Diencephalon (tissue), 2 donors: ENCODE results near the genes FRAT2, UBTD1 and PI4K2A.

- RAMPAGE, long total RNA = no peak
Observed at GRCh38 chr10:97321798-97322463, 2.9 kb downstream of the FRAT1 start.

- RAMPAGE, long total RNA = no peak
Observed at GRCh38 chr10:97332902-97334099, 1.2 kb downstream of the FRAT2 start.

GRCh38 chr10:97334364-97335419 is at the start of gene FRAT2:
TSS of gene FRAT2 (minus strand) at chr10:97334729.
- RAMPAGE, long total RNA = no peak

GRCh38 chr10:97369274-97369744 is 31.8 kb downstream of the RRP12 start:
- RAMPAGE, long total RNA = no peak

DNA sequence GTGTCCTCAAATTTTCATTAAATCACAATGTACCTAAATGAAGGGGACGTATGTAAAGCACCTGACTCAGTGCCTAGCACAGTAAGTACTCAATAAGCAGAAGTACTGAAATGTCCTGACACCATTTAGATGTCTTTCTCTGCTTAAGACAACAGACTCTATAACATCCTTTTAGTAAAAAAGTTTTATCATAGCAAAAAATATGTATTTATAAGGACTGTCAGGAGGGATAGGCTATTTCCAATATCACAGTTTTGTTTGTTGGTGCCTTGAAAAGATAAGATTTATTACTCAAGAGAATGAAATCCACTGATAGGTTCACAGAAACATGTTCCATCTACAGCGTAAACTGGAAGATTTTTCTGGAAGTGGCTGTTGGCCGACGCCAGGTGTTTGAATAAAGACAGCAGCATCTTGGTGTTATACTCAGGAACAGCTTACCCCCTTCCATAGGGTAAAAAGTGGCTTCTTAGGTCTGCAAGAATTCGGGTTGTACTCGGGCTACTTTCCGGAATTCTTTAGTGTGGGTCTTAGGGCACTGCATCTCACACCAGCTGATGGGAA is 9.7 kb downstream of the EXOSC1 start:
- RAMPAGE, long total RNA = no peak

DNA sequence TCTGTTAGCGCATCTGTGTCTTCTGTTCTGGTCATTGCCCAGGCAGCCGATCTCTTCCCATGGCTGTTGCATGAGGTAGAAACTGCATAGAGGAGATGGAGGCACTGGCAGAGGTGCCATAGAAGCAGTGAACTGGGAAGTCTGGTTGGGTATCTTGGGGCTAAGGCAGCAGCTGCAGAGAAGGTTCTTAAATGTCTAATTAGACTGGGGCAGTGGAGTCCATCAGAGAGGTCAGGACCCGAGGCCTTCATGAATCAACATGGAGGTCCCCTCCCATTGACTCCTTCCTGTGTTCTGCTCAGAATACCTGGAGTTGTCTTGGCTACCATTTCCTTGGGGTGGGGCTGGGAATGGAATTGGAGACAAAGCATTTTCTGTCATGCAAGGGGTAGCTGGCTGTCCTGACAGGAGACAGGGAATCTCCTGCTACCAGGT is 4.6 kb downstream of the ZDHHC16 start:
- RAMPAGE, long total RNA = no peak

DNA sequence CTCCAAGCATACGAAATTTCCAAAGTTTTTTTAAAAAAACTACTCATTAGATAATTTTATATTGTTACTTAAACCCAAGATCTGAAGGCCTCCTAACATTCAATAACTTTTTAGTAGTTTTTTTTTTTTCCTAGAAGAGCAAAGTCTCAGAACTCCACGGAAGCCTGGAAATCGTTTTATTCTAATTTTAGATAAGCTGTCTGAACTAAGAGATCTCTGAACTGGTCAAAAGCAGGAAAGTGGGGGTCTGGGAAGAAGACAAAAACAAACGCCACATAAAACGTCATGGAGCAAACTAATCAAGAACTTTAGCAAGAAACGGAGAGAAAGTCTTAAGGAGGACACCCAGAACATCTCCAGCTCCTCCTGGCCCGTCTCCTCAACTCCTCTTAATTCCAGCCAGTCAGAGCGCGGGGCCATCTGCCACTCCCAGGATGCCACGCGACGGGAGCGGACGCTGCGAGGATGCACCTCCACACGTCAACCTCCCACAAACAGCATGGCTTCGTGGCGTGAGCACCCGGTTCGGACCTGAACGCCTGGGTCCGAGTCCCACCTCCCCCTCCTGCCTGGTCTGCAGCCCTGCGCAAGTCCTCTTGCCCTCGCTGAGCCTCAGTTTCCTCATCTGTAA is 701 bp downstream of the MMS19 start:
- RAMPAGE, long total RNA = no peak

DNA sequence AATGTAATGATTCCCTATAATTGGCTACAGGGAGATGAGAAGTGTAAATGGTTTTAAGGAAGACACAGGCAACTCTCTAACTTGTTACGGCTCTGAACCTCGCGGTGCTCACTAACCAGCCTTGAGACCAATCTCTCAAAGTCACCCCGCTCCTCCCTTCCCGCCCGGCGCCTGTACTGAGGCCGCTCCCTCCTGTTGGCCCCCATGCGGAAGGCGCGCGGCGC is 273 bp downstream of the MMS19 start:
- RAMPAGE, long total RNA = no peak

- RAMPAGE, long total RNA = start-site peak on the minus strand at chr10:97498389-97498413, 462 and 203 reads in 2 replicates
Observed at GRCh38 chr10:97498261-97499272, at the start of gene UBTD1. TSS of gene UBTD1 (plus strand) at chr10:97498924.

- RAMPAGE, long total RNA = no peak
Observed at GRCh38 chr10:97500158-97500654, 1.5 kb downstream of the UBTD1 start.

- RAMPAGE, long total RNA = no peak
Observed at GRCh38 chr10:97640192-97641221, at the start of gene PI4K2A. TSS of gene PI4K2A (plus strand) at chr10:97640671.

- RAMPAGE, long total RNA = no peak
Observed at GRCh38 chr10:97648354-97649563, 8.3 kb downstream of the PI4K2A start.

DNA sequence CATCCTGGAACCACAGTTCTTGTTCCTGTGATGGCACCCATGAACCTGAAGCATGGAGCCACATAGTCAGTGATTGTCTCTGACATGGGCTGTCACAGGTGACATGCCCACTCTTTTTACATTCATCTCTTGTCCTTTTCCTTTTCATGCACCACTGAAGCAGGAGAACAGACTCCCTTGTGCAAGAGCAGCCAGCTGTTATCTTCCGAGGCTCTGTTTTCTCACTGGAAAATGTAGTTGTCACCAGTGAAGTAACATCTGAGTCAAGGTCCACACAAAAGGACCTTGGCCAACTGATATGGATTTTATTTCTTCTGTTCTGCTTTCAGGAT is 22.8 kb downstream of the AVPI1 start:
- RAMPAGE, long total RNA = no peak

- RAMPAGE, long total RNA = no peak
Observed at GRCh38 chr10:97707598-97707847, 6.0 kb upstream of the MARVELD1 start.

GRCh38 chr10:97869247-97869771 is 19.7 kb downstream of the GOLGA7B start:
- RAMPAGE, long total RNA = no peak

GRCh38 chr10:98139761-98140610 is 5.5 kb downstream of the R3HCC1L start:
- RAMPAGE, long total RNA = no peak

DNA sequence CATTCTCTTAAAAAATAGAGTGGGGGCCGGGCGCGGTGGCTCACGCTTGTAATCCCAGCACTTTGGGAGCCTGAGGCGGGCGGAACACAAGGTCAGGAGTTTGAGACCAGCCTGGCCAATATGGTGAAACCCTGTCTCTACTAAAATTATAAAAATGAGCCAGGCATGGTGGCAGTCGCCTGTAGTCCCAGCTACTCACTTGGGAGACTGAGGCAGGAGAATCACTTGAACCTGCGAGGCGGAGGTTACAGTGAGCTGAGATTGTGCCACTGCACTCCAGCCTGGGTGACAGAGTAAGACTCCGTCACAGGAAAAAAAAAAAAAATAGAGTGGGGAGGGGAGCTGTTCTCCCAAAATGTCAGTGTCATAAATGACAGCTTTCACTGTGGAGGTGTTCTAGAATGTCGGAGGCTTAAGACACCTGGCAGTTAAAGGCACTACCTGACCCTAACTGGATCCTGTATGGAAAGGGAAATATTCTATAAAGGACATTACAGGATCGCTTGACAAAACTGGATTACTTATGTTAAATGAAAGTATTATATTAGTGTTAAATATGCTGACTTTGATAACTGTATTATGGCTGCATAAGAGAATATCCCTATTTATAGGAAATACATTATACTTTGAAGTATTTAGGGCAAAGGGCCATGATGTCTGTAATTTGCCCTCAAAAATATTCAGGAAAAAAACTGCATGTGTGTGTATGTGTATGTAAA is 65.3 kb downstream of the LOXL4 start:
- RAMPAGE, long total RNA = no peak

DNA sequence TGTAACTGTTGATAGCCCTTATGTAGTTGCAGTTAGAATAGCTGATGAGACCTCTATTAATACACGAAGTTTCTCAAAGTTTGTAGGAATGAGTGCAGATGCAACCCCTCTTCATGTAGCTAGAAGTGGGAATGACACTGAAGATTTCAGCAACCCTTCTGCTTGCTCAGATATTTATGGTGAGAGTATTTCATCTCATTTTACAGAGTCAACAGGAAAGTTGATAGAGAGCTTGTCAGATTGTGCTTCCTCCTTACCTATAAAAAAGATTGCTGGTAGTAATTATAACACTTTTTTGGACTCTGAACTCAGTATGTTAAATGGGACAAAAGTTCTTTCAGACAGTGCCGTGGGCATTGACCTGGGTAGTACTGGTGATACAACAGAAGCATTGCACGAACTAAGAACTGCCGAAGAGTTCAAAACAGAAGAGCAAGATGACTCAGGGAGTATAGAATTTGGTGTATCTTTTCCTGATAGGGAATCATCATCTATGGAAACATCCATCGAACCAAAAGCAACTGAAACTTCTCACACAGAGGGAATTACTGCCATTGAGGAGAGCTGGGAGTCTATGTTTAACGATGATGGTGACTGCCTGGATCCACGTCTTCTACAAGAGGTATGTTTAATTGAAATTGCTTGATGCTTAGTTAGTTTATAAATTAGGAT is 58.6 kb downstream of the LOXL4 start:
- RAMPAGE, long total RNA = no peak

- RAMPAGE, long total RNA = no peak
Observed at GRCh38 chr10:98243805-98244466, 24.1 kb downstream of the LOXL4 start.

DNA sequence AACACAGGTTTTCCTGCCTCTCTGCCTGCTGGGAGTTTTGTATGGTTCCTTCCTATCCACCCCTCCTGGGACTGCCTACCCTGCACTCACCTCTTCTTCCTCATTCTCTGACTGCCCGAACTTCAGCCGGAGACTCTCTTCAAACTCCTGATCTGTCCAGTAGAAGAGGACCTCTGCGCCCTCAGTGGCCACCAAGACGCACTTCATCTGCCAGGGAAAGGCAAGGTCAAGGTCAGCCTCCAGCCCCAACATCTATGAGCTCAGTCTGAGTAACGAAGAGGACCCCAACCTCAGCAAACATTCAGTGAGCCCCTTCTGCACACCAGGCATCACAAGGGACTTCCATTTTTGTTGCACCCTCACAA is 3.7 kb downstream of the HPS1 start:
- RAMPAGE, long total RNA = no peak